Left cardiac atrium (tissue), 1 donor: ENCODE measurements around a stretch of chr11.

DNA sequence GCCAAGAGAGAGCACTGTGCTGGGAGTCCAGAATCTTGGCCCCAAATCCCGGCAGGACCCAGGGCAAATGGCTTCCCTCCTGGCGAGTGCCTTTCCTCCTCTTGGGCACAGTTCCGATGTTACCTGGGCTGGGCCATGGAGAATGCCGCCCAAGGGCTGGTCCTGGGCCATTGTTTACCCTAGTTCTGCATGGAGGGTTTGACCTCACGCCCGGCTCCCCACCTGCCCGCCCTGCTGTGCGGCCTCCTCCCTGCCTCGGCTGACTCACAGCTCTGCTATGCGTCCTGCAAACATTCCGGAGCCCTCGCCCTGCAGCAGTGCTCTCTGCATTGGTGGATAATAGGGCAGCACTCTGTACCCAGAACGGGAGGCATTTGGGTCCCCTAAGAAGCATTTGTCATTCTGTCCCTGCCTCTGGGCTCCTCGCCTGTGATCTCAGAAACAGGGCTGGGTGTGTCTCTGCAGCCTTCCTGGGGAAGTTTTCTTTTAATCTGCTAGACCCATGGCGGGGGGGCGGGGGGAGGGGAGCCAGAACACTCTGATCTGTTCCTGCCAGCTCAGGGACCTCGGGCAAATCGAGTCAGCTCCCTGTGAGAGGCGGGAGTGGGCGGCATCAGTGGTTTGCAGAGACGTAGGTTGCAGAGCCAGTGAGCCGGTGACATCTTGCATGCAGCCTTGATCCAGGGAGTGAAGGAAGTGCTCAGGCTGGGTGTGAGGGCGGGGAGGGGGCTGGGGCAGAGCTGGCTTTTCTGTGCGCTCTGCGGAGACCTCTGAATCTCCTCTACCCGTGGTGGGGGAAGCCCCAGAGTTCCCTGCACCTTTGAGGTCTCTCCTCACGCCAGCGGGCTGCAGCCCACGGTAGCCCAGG lies 32.9 kb upstream of the SMIM38 start:
- PRO-cap = unidirectional peak, minus-strand start at position 238 of the sequence

DNA sequence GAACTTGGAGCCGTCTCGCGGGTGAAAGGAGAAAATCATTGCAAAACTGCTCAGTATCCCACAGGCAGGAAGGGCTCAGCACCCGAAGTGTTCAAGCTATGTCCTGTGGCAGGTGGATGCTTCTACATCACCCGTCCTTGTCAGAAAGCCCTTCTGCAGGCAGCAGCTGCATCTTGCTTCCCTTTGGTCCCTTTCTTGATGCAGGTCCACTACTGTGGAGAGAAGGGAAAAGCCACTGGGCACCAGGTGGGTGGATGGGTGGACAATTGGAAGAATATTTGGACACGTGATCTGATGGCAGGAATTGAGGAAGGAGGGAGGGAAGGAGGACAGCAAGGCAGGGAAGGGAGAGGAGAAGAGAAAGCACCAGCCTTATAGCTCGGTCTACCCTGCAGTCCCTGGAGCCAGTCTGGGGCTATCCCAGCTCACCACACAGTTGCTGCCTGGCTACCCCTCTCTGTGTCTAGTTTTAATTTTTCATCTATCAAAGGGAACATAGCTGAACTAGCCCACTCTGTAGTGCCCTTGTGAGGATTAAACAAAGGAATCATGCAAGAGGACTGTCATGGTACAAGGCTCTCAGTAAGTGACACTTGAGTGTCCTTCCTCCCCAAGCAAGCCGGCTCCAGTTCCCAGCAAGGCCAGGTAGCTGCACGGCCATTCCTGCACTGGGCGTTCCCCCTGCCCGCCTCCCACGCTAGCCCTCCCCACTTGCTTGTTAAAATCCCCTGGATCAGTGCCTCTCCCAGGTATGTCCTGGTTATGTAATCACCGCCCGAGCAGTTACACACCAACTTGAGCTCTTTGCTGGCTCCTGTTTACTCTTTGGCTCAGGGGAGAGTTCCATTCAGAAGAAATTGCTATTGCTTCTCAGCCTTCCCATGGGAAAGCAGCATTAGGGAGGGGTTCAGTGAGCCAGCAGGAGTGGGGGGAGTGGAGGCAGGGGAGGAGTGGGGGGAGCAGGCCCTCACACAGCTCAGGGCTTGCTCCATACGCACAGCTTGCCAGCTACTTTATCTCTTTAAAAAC lies 19.6 kb upstream of the MYEOV start:
- PRO-cap = no peak

GRCh38 chr11:69417144-69417700 lies 123.3 kb downstream of the MYEOV start:
- PRO-cap = no peak

GRCh38 chr11:69450856-69451193 lies 156.9 kb downstream of the MYEOV start:
- PRO-cap = no peak

DNA sequence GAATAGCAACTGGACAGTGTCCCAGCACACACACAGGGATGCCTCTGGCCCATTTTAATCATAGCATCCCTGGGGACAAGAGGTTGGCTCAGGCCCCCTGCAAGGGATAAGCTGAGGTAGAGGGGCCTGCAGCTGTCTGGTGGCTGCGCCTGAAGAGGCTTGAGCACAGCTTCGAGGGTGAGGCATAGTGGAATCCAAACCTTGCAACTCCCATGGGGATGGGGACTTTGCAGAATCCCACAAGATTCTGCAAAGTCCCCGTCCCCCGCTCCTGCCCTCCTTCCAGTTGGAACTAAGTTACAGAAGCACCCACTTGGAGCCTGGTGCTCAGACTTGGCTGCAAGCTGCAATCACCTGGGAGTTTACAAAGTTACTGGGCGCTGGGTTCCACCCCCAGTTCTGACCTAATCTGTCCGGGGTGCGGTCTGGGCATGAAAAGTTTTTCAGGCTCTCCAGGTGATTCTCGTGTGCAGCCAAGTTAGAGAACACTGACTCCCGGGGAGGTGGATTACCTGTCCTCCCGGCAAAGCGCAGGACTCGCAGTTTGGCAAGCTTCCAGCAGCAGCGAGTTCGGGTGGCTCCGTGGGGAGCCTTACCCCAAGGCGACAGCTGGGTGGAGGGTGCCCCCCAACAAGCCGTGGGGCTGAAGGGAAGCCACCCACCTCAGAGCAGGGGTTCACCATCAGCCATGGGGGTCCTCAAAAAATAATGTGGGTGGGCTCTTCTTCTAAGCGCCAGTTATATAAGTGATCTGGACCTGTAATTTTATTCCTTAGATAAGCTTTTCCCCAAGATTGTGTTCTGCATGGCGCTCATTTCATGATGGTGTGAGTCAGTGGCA lies 171.6 kb downstream of the MYEOV start:
- PRO-cap = no peak

- PRO-cap = no peak
Observed at GRCh38 chr11:69470215-69470819, 170.6 kb upstream of the CCND1 start.

DNA sequence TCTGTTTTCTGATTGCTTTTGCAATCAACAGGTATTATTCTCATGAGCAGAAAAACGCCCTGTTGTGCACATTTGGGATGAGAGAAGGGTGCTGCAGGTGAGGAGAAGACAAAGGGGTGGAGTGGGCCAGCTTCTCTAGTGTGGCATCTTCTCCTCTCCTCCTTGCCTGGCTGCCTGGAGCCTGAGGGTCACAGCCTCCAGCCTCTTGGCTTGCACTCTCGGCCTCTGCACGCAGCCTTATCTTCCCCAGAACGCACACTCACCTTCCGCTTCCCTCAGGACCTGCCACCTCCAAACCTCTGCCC lies 161.6 kb upstream of the CCND1 start:
- PRO-cap = no peak

GRCh38 chr11:69483406-69483765 lies 157.6 kb upstream of the CCND1 start:
- PRO-cap = no peak

DNA sequence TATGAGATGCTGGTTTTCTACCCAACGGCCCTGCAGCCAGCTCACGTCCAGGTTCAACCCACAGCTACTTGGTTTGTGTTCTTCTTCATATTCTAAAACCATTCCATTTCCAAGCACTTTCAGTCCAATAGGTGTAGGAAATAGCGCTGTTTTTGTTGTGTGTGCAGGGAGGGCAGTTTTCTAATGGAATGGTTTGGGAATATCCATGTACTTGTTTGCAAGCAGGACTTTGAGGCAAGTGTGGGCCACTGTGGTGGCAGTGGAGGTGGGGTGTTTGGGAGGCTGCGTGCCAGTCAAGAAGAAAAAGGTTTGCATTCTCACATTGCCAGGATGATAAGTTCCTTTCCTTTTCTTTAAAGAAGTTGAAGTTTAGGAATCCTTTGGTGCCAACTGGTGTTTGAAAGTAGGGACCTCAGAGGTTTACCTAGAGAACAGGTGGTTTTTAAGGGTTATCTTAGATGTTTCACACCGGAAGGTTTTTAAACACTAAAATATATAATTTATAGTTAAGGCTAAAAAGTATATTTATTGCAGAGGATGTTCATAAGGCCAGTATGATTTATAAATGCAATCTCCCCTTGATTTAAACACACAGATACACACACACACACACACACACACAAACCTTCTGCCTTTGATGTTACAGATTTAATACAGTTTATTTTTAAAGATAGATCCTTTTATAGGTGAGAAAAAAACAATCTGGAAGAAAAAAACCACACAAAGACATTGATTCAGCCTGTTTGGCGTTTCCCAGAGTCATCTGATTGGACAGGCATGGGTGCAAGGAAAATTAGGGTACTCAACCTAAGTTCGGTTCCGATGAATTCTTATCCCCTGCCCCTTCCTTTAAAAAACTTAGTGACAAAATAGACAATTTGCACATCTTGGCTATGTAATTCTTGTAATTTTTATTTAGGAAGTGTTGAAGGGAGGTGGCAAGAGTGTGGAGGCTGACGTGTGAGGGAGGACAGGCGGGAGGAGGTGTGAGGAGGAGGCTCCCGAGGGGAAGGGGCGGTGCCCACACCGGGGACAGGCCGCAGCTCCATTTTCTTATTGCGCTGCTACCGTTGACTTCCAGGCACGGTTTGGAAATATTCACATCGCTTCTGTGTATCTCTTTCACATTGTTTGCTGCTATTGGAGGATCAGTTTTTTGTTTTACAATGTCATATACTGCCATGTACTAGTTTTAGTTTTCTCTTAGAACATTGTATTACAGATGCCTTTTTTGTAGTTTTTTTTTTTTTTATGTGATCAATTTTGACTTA lies 11.7 kb downstream of the CCND1 start:
- PRO-cap = no peak

- PRO-cap = no peak
Observed at GRCh38 chr11:69654170-69654696, 13.3 kb downstream of the CCND1 start.

GRCh38 chr11:69654697-69655376 lies 13.9 kb downstream of the CCND1 start:
- PRO-cap = no peak

DNA sequence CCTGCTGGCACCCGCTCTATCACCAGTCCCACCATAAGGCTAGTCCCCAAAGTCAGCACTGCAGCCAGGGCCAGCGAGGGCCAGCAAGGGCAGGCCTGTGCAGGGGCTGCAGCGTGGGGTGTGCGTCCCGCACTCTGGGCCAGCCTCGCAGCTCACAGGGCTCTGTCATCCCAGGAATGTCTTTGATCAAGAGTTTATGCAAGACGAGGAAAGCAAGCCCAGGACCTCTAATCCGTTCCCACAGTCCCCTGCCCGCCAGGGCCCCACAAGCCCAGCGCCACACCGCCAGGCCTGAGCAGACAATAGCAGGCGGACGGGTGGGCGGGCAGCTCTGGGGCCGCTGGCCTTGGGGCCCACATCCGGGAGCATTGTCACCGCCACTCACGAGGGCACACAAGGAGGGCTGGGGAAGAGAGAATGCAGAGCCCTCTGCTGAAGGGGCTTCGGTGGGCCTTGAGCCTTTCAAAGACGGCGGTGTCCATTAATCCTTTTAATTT lies 17.1 kb downstream of the LTO1 start:
- PRO-cap = no peak

- PRO-cap = no peak
Observed at GRCh38 chr11:69666101-69666593, 9.0 kb downstream of the LTO1 start.

DNA sequence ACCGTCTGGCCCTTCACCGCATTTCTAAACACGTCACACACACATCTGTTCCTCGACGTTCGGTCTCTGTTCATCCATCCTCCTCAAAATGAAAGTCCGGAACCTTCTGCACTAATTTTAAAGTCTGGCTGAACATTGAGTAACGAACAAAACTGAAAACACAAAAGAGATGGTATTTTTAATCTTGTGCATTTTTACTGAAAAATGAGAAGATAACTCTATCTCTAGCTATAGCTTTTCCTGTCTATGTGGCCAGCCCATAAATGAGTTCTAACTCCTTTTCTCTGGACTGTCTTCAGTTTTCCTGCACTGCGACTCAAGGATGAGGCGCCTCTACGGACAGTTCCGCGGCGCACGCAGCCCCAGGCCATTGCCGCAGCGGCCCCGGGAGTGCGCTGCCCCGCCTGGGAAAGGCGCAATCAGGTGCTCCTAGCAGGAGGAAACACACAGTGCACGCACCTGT lies 7.7 kb downstream of the LTO1 start:
- PRO-cap = no peak

- PRO-cap = no peak
Observed at GRCh38 chr11:69900475-69901064, 81.4 kb upstream of the FGF3 start.

- PRO-cap = no peak
Observed at GRCh38 chr11:69963418-69964478, 114.4 kb upstream of the ANO1 start.

DNA sequence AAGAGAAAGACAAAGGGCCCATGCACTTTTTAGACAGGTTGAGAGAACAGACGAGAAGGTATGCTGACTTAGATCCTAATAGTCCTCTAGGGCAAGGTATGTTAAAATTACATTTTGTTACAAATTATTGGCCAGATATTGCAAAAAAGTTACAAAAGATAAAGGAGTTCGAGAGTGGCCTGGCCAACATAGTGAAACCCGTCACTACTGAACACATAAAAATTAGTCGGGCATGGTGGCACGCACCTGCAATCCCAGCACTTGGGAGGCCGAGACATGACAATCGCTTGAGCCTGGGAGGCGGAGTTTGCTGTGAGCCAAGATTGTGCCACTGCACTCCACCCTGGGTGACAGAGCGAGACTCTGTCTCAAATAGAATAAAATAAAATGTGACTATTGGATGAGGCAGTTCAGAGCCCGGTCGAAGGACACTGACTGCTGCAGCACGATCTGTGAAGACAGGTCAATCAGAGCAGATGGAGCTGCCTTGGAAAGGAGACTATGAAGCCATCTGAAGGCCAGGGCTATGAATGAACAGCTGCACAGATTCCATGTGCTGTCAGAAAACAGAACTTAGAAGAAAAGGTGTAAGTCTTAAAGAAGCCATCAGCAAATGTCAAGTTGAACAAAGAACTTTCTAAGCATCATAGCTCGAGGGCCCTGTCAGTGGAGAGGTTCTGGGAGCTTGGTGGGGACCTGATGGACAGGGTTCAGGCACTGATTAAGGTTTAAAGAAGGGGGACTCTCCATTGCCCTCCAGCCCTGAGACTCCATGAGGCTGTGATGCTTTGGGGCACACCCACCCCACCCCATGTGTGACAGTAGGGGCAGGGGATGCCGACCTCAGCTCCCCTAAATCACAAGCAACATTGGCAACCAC lies 37.6 kb upstream of the ANO1 start:
- PRO-cap = no peak

- PRO-cap = no peak
Observed at GRCh38 chr11:70108056-70108623, 30.0 kb downstream of the ANO1 start.

GRCh38 chr11:70168946-70169694 lies 34.0 kb upstream of the FADD start:
- PRO-cap = no peak

DNA sequence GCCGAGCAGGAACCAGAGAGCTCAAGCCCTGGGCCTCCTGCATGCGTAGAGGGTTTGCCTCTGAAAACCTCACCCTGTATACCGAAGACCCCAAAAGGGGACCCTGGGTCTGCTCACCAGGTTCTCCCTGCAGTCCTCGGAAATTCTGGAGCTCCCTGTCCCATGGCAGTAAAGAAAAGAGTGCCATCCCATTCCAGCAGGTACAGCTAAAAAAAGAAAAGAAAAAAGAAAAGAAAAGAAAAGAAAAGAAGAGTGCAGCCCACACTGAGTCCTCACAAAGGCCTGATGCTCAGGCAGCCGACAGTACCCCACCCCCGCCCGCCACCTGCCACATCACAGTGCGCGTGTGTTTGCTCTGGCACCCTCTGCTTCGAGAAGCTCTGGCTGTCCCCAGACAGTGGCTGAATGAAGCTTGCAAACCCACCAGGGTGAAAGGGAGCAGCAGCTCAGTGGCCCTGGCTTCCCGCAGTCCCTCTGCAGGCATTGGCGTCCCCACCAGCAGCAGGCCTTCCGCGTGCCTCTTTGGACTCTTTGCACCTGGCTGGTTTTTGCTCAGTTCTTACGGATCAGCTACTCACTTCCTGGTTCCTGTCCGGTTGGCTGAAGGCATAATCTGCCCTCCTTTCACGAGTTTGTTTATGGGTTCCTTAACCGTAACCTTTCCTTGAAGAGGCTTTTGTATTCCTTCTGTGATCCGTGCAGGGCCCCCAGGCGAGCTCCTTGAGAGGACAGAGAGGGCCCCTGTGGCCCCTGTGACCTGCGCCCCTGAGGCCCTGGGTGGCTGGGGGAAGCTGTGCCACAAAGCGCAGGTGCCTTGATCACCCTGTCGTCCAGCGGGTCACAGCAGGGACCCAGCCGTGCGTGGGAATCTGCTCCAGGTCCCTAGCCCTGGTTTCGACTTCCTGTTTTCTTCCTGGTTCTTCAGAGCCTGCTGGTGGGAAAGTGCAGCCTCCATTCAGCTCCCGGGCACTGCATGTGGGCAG lies 28.1 kb upstream of the FADD start:
- PRO-cap = no peak